ENCODE results near the gene STK32C.

DNA sequence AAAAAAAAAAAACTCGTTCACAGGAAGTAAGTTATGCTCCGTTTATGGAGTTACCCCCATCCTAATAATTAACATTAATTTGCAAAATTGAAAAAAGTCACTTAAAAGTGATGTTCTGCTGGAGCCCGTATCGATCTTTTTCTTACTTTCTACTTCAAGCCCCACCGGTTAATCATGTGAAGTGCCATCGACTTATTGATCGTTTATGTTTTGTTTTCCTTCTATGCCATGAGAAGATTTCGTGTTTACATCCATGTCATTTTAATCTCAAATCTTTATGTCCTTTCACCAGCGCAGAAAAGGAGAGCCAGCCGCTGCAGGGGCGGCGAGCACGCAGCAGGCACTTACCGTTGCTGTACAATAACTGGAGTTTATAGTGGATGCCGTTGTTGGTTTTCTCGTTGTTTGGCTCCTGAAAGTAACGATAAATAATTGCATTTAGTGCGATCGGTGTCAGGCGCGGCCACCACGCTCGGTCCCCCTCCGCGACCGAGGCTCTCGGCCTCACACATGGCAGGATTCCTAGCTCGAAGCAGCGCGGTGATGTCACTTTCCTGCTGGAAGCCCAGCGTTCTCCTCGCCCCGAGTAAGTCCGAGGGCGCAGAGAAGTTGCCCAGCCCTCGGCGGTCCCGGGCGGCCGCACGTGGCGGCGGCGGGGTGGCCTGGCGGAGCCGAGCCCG is 1.3 kb downstream of the EBF3 start:
- PRO-cap = no peak

DNA sequence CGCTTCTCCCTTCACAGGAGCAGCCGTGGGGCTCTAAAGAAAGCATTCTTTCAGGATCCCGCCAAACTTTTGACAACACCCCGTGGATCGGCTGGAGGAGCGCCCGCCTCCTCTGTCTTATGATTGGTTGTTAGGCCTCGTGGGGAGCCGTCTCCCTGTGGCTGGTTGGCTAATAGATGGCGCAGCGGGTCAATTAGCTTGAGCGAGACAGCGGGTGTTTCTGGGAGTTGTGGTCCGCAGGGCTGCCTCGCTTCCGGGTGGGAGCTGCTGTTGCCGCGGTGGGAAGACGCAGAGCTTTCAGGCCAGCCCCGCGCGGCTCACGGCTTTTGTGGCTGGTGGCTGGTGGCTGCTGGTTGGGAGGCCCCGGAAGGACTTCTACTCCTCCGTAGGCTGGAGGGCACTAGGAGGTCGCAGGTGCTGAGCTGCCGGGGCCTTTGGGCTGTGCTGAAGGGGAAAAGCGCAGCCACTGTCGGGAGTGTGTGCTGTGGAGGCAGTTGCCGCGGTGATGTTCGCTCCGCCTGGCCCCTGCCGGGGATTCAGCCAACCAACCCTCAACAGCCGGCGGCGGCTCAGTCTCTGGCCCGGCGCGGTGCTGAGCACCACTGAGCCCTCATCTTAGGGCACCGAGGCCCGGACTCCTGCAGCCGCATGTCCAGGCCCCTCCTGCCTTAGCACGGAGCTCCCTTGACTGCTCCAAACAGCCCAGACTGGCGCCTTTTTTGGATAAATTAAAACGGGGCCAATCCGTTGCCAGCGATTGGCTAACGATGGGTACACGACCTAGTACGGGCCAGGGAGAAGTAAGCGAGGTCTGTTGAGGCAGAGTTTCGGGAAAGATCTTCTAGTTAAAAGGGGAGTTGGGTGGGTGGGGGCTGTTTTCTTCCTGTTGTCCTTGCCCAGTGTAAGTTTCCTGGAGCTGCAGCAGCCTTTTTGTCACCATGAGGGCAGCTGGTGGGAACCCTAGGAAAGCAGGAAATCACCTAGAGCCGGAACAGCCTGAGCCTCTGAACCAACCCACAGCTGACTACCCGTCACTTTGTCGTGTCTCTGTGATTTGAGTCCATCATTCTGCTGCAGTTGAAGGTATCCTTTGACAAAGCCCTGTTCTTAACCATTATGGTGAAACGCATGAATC is 771 bp upstream of the C10orf143 start:
- PRO-cap = unidirectional peak, plus-strand start at position 260 of the sequence; unidirectional peak, plus-strand start at position 386 of the sequence; bidirectional peak, plus-strand start at position 572 of the sequence, minus-strand start at position 511 of the sequence

- PRO-cap = no peak
Observed at GRCh38 chr10:130127625-130128220, 8.5 kb upstream of the GLRX3 start.

GRCh38 chr10:130300485-130300933 is 164.3 kb downstream of the GLRX3 start:
- PRO-cap = no peak

DNA sequence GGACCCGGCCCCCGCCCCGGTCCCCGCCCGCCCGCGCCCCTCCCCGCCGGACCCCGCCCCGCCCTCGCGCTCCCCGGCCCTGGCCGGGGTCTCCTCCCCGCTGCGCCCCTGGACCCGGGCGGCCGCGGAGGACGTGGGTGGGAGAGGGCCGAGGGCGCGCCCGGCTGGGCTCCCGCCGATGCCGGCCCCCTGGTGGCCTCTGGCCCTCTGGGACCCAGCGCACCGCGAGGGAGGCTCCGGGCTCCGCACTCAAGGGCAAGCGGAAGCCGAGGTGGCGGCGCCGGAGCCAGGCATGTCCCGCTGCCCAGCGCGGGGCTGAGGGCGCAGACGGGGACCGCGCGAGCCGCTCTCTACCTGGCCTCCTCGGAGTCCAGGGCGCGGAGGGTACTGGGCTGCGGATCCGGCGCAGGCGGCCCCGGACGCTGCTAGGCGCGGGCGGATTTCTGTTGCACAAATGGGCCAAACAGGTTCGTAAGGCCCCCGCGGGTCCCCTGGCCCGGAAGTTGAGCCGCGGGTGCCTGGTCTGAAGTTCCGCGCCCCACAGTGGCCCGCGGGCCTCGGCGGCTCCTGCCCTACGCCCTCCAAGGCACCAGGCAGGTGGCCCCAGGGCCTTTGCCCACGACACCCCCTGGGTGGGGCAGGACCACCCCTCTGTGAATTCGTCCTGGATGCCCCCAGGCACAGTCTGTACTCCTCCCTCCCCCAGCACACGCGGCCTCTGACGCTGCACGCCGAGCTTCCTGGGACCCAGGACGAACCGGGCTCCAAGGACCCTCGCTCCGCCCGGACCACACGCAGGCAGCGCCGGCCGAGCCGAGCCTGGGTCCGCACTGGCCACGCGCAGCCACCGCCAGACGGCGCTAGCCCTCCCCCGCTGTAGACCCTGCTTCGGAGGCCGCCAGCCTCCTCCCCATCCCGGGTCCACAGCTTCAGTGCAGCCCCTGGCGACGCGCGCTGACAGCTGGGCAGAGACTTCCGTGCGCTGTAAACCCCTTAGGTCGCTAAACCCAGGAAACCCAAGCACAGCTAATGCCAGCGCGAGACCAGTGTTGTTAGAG is 616 bp upstream of the TCERG1L start:
- PRO-cap = bidirectional peak, plus-strand start at position 248 of the sequence, minus-strand start at position 201 of the sequence; unidirectional peak, minus-strand start at position 936 of the sequence

- PRO-cap = no peak
Observed at GRCh38 chr10:131821781-131822011, 79.1 kb upstream of the PPP2R2D start.

DNA sequence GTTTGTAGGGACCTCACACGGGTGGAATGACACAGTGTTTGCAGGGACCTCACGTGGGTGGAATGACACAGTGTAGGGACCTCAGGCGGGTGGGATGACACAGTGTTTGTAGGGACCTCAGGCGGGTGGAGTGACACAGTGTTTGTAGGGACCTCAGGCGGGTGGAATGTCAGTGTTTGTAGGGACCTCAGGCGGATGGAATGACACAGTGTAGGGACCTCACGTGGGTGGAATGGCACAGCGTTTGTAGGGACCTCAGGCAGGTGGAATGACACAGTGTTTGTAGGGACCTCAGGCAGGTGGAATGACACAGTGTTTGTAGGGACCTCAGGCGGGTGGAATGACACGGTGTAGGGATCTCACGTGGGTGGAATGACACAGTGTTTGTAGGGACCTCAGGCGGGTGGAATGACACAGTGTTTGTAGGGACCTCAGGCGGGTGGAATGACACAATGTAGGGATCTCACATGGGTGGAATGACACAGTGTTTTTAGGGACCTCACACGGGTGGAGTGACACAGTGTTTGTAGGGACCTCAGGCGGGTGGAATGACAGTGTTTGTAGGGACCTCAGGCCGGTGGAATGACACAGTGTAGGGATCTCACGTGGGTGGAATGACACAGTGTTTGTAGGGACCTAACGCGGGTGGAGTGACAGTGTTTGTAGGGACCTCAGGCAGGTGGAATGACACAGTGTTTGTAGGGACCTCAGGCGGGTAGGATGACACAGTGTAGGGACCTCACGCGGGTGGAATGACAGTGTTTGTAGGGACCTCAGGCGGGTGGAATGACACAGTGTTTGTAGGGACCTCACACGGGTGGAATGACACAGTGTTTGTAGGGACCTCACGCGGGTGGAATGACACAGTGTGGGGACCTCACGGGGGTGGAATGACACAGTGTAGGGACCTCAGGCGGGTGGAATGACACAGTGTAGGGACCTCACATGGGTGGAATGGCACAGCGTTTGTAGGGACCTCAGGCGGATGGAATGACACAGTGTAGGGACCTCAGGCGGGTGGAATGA is 17.5 kb downstream of the PPP2R2D start:
- PRO-cap = no peak

DNA sequence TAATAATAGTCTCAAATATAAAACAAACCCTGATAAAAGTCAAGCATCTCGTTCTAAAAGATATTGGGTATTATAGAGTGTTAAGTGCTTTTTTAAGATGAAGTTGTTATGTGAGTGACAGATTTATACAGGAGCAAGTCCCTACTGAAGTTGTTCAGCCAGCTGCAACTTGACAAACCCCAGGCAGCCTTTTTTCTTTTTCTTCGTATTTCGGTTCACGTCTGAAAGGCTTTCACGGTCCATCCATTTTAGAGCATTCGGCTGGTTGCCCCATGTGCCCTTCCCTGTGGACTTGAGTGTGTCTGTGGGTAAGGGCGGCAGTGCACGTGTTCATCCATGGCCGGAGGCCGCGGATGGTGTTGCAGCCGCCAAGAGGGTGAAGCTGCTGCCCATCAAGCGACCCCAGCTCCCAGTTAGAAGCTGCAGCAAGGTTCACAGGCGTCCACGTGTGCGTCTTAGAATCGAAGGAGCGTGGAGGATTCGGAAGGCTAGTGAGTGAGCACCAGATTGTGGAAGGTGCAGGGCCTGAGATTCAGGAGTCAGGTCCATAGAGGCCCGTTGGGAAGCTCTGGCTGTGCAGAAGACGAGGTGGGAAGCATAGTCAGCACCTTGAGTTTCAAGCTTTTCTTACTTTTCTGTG is 35.9 kb downstream of the PPP2R2D start:
- PRO-cap = no peak

GRCh38 chr10:131948835-131949859 is 32.6 kb downstream of the BNIP3 start:
- PRO-cap = no peak

DNA sequence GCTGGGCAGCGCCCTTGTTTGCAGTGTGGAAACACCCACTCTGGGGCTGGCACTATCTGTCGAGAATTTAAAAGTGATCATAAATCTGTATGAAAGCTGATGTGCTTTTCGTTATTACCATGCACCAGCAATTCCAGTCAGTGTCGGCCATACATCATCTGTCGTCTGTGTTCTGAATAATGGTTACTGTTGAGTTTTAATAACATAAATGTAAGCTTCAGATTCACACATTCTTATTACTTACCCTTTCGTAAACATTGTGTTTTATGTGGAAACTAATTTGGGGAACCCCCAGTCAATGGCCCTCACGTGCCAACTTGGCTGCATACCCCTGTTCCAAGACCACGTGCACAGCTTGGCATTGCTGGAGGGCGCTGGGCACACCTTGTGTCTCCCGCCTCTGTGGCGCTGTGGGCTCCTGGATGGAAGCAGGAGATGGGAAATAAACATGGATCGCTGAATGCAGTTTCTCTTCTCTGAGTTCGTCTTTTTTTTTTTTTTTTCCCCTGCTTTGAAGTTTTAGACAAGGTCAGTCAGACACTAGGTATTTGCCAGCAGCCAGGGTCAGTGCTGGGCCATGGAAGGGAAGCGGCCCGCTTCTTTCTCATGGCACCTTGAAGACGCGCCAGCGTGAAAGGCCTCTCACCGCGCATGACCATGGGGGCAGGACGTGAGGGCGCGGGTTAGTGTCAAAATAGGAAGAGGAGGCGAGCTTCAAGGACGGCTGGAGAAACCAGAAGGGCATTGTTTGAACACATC is 27.4 kb downstream of the BNIP3 start:
- PRO-cap = no peak

- PRO-cap = no peak
Observed at GRCh38 chr10:132036869-132037176, 28.9 kb upstream of the JAKMIP3 start.

DNA sequence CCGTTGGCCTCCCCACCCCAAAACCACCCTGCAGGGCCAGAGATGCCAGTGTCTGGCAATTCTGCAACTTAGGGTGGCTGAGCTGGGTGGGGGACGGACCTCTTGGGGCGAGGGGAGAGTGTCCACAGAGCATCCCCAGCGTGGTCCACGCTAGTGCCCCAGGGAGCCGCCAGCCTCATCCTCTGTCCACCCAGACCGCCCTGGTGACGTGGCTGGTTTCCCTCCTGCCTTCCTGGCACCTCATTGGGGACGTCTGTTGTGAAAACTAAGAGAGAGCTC is 44.0 kb upstream of the DPYSL4 start:
- PRO-cap = no peak

- PRO-cap = no peak
Observed at GRCh38 chr10:132163574-132163883, 23.2 kb upstream of the DPYSL4 start.

GRCh38 chr10:132307041-132308024 is at the start of gene STK32C:
STK32C (minus strand) TSS chr10:132307950.
- PRO-cap = bidirectional peak, plus-strand start at chr10:132308181, minus-strand start at chr10:132307897

DNA sequence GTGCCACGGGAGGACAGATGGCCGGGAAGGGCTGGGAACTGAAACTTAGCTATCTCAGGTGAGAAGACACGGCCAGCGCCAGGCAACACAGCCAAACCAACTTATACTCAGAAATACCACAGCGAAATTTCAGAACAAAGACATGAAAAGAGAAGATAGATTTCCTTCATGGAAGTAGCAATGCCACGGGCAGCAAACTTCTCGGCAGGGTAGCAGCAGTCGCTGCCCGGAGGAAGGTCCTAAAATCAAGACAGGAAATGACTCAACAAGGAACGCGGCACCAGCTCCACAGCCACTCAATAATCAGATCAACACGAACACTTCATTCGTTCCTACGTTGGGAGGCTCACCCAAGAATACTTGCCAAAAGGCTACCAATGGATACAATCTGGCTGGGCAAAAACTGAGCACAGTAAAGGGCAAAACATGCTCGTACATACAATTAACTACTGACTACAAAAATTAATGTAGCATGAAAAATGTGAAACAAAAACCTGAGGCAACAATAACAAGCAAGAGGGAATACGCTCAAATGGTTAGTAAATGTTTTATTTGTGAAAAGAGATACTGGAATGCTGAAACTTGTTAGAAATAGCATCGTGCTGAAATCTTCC is 2.1 kb upstream of the LRRC27 start:
- PRO-cap = no peak

DNA sequence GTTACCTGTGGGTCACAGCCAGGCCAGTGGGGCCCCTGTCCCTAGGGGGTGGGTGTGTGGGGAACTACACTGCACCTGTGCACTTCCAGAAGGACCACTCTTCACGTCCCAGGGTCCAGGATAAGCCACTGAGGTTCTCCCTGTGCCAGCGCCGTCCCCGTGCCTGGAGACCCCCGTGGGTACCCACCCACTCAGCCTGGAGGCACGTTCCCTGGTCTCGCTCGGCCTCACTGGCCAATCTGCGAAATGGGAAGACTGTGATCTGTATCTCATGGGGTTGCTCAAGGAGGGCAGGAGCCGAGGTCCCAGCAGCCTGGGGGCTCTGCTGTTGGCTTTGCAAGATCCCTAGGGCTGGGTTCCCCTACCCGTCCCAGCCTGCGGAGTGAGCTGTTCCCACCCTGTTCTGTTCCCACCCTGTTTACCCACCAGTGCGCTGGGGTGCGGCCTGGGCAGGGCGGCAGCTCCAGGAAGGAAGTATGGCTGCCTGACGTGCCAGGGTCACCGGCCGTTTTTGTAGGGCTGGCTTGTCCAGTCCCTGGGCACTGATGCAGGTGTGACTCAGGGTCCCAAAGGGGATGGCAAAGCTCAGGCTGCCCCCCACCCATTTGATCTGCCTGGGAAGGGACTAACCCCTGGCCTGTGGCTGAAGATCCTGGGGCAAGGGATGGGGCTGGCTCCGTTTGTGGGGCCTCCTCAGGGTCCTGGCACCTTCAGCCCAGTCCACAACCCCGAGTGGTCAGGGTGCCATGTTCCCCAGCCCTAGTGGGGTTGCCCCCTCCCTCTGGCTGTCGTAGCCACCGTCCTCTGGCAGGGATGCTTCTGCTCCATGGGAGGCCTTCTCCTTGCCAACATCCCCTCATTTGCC is 4.8 kb downstream of the PWWP2B start:
- PRO-cap = no peak

GRCh38 chr10:132408248-132408780 is 11.3 kb downstream of the PWWP2B start:
- PRO-cap = no peak

- PRO-cap = no peak
Observed at GRCh38 chr10:132419557-132420190, 22.7 kb downstream of the PWWP2B start.

- PRO-cap = no peak
Observed at GRCh38 chr10:132438996-132439486, 42.0 kb downstream of the PWWP2B start.

DNA sequence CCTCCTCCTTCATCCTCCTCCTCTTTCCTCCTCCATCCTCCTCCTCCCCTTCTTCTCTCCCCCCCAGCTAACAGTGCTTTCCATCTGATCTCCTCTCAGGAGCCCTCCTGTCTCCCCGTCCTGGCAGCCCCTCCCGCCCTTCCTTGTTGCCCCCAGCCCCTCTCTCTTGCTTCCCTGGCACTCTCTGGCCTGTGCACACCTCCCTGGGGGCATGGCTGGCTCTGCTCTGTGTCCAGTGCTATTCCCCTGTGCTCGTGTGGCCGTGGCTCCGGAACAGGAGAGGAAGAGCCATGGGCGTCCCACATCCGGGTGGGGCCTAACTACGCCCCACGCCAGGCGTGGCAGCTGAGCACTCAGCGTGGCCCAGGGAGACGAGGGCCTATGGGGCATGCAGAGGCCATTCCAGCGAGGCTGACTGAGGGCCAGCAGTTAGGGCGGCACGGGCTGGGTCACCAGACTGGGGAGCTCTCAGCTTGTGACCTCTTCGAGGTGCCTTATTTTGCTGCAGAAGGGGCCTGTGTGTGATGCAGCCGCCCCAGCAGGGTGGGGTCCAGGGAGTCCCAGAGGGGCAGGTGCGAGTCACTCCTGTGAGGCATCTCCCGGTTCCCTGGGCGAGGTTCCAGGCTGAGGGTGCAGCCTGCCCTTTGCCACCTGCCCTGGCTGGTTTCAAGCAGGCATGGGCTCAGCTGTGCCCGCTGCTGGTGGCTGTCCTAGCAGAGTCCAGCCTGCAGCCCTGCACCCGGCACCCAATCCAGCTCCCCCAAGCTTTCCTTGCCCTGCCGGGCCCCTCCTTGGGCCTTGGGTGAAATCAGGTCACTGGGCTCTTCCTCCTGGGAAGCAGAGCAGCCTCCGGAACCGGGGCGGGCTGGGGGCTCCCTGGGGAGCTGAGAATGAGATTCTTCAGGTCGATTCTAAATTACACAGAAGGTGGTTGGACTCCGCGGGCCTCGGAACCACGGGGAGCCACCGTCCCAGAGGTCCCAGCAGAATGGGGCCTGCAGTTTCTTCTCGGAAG is 64.6 kb downstream of the PWWP2B start:
- PRO-cap = no peak

Measured in natural killer cell (primary cell).